Left cardiac atrium (tissue), 1 donor: ENCODE measurements around the genes RHD, EXTL1 and TRIM63.

DNA sequence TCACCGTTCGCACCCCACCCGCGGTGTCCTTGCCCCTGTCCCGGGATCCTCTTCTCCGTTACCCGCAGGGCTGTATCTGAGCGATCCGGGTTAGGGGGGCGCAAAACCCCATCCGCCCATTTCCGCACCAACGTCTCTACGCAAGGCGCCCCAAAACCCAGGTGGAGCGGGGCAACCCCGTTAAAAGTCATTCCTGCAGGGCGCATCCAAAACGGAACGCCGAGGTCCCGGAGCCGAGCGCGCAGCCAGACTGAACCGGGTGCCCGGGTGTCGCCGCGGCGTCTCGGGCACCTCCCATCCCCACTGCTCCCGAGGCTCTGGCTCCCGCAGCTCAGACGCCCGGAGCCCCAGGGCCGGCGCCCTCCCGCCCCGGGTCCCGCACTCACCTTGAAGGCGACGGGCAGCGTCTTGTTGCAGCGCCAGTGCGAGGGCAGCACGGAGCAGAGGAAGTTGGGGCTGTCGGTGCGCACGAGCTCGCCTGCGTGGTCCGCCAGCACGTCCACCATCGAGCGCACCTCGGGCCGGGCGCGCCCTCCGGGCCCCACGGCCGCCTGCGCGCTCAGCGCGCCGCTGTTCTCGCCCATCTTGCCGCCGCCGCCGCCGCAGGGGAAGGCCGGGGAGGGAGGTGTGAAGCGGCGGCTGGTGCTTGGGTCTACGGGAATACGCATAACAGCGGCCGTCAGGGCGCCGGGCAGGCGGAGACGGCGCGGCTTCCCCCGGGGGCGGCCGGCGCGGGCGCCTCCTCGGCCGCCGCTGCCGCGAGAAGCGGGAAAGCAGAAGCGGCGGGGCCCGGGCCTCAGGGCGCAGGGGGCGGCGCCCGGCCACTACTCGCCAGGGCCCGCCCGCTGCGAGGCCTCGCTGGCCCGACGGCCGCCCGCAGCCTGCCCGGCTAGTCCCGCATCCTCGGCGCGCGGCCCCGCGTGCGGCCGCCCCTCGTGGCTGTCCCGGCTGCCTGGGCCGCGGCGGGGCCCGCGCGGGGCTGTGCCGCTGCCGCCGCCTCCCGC, 573 bp downstream of the RUNX3 start:
- PRO-cap, result unidirectional peak, minus-strand start at position 752 of the sequence

- PRO-cap, result no peak
Observed at GRCh38 chr1:24981629-24981949, 51.5 kb upstream of the RUNX3 start.

- PRO-cap, result no peak
Observed at GRCh38 chr1:25019247-25019971, 89.3 kb upstream of the RUNX3 start.

DNA sequence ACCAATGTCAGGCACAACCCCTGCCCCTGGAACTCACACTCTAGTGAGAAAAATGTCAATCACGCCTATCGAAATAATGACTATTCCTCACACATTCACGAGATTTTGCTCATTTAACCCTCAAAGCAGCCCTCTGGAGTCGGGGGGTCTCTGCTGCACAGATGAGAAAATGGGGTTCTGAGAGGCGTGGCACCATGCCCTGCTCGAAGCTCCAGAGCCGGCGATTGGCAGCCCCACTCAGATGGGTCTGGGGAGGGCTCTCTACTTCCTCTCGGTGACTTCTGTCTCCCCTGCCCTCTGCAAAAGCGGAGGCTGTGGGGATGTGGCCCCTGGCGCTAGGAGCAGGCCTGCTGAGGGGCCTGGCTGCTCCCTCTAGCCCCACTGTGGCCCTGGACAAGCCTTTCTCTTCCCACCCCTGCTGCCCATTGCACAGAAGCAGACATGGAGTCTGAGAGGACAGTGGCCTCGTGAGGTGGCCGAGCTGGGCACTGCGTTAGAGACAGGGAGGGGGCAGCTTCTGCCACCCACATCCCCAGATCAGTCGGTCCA, 90.4 kb upstream of the RUNX3 start:
- PRO-cap, result no peak

DNA sequence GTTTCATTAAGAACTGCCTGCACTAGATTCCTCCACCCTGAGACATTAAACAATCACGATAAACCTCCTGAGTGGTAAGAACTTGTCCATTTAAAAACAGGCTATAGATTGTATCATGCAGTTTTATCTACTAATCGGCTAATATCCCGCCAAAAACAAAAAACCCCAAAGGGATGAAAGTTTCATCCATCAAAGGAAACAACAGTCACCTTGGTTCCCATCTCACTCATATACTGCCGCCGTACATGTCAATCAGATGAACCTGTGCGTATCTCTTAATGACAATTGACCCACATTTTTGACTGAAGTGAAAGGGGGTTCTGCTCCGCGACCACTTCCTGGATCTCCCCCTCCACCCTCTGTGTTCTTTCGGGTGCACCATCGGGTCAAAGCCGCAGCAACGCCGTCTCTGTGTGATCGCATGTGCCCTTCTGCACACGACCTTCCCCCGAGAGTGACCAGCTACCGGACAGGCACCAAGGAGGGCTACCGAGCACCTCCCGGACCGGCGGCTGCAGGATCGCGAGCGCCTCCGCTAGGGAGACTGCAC, 5.8 kb upstream of the RHD start:
- PRO-cap, result no peak

- PRO-cap, result no peak
Observed at GRCh38 chr1:25272121-25272869, at the start of gene RHD. TSS of gene RHD (plus strand) at chr1:25272509.

DNA sequence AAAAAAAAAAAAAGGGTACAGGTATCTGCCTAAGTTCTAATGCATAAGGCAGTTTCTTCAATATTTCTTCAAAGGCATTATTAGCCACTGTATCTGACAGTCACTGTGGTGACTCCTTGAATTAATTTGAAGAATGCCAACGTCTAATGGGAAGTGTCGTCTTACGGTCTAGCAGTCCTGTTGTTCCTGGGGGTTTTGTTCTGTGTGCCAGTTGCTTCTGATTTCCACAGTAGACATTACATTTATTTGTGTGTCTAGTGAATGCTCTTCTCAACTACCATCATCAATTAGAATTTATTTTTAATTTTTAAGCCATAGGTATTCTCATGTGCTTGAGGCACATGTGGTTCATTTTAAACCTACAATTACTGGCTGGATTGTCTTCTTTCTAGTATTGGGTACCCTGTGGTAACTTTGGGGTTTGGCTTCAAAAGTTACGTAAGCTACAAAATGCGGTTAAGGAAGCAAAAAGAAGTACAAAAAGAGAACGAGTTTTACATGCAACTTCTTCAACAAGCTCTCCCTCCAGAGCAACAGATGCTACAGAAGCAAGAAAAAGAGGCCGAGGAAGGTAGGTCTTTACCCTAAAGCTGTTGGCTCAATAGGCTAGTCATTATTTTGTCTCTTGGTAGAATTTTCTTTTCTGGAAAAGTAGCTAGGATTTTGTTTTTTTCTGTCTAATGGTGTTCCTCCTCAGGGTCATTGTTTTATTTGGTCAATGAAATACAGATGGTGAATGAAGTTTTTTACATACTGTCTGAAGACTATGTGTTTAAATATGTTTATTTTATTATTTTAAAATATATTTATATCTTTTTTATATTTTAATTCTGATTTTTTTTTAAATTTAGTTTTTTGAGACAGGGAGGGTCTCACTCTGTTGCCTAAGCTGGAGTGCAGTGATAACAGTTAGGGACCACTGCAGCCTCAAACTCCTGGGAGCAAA, 25.8 kb downstream of the MACO1 start:
- PRO-cap, result no peak

DNA sequence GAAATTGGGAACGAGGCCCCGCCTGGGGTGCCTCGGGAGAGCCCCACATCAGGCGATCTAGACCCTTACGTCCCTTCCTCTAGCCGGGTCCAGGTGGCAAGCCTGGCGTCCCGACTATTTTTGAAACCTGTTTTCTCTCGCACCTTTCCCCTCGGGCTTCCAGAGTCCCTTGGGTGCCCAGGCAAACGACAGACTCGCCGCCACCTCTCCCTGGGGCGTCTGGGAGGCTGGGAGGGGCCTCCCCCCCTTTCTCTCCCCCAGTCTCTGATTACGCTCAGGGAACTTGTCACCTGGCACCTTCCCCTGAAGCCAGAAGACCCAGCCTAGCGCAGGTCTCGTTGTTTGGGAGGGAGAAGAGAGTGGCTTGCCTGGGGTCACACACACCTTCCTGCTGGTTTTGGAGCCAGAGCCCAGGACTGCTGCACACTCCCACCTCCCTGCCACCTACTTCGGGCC, 974 bp downstream of the LDLRAP1 start:
- PRO-cap, result no peak

- PRO-cap, result no peak
Observed at GRCh38 chr1:25559921-25560558, 16.6 kb downstream of the LDLRAP1 start.

GRCh38 chr1:25563283-25564284, 20.2 kb downstream of the LDLRAP1 start:
- PRO-cap, result no peak

GRCh38 chr1:25771239-25772428, 28.4 kb upstream of the SELENON start:
- PRO-cap, result no peak

GRCh38 chr1:25774773-25775392, 25.1 kb upstream of the SELENON start:
- PRO-cap, result no peak

- PRO-cap, result no peak
Observed at GRCh38 chr1:25907468-25907941, 1.3 kb upstream of the STMN1 start.

DNA sequence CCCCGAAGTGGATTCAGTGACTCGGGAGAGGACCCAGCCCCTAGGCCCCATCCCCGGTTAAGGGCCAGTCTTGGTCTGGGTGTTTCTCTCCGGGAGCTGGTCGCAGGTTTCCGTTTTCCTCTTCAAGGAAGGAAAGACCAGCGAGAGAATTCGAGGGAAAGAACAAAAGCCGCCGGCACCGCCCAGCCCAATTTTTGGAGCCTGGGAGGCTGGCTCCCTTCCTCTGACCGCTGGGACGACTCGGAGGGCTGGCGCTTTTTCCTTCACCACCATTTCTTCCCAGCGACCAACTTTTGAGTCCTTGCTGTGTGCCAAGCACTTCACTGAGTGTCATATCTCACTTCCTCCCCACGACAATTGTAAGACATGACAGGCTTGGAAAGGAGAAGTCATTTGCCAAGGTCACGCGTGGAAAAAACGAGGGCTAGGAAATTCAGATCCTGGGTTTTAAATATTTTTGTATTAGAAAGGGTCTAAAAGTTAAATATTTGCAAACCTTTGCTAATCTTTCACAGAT, 17.0 kb upstream of the STMN1 start:
- PRO-cap, result unidirectional peak, minus-strand start at position 332 of the sequence

DNA sequence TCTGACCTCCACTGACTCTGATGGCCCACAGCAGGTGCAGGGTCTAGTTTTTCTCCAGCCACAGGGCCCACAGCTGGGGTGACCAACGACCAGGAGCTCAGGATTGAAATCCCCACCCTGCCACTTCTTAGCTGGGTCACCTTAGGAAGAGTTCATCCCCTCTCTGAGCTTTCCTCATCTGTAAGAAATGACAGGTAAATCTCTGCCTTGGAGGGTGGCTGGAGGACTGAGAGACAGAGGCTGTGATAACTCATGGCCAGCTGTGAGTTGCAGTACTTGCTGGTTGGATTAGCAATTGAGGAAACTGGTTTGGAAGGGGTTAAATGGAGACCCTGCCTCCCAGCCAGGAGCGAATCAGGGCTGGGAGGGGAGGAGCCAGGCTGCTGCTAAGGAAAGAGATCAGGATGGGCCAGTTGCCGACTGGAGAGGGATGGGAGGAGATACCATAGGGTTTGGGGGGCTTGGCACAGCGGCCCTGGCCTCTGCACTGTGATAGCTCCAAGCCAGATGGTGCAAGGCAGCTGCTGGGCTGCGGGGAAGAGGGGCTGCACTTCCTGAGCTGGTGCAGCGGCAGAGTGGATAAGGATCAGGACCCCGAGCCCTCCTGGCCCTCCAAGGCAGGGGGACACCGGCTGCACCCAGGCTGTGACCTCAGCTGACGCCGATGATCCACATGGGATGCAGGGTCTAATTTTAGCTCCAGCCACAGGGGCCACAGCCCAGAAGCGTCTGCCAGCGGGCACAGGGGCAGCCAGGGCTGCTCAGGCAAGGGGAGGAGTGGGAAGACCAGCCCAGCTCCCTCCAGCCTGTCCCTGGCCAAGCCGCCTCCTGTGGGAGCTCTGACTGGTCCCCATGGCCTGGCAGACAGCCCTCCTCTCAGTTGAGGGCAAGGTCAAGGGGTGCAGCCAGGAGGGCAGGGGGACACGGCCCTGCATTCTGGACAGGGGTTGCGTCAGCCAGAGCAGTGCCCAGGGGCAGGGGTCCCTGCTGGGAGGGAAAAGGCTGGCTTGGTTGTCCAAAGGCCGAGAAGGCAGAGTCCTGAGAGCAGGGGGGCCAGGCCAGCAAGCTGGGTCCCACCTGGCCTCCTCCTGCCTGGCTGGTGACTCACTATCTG, at the start of gene EXTL1:
TSS of gene EXTL1 (plus strand) at position 412 of the 1,114 bp plus-strand sequence.
- PRO-cap, result unidirectional peak, plus-strand start at position 412 of the sequence; unidirectional peak, plus-strand start at position 722 of the sequence

GRCh38 chr1:26064198-26064726, 3.2 kb downstream of the TRIM63 start:
- PRO-cap, result no peak

DNA sequence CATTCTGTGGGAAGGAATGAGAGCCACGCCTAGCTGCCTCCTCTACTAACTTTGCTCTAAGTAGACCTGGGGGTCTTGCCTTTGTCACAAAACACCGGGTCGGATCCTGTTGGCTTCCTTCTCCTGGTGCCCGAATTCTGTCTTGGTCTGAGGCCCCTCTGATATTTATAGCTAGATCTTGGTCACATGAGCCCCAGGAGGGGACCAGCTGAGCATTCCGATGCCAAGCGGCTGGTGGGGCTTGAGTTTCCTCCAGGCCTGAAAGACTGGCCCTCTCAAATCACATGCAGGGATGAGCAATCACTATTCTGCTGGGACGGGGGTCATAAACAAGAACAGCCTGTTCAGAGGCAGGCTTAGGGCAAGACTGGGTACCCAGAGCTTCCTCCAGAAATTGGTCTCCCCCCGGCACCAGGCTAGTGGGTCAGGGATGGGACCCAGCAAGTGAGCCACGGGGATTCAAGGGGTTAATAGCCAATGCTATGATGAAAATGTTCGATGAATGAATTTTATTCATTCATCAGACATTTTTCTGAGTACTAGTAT, at the start of gene TRIM63:
TSS of gene TRIM63 (minus strand) at position 139 of the 546 bp plus-strand sequence.
- PRO-cap, result bidirectional peak, plus-strand start at position 335 of the sequence, minus-strand start at position 139 of the sequence

GRCh38 chr1:26072850-26073323, 5.5 kb upstream of the TRIM63 start:
- PRO-cap, result no peak

GRCh38 chr1:26164215-26165094, 4.3 kb downstream of the C1orf232 start:
- PRO-cap, result unidirectional peak, plus-strand start at chr1:26164450

DNA sequence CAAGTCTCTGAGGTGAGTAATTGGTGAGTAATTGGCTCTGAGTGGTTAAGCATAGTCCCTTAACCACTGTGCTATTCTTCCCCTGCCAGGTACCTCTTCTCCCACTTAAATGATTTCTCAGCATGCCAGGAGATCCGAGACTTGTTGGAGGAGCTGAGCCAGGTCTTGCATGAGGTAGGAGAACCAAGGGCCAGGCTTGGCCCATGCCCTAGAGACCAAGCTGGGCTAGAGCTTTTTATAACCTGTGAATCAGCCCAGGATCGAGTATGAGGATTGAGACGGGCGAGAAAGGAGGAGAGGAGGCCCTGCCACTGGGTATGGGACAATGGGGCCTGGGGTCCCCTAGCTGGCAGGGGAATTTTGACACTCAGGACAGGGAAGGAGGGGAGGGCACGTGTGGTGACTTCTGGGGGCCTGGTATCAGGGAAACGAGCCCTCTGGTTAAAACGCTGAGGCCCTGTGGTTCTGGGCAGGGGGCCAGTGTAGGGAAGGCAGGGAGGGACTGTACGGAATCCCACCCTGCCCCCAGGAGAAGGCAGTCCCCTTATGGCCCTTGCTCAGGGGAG, 4.6 kb downstream of the CNKSR1 start:
- PRO-cap, result no peak